SUDHL5 (cell line): Measurements from ENCODE around the genes TNPO2 and TRMT1.

DNA sequence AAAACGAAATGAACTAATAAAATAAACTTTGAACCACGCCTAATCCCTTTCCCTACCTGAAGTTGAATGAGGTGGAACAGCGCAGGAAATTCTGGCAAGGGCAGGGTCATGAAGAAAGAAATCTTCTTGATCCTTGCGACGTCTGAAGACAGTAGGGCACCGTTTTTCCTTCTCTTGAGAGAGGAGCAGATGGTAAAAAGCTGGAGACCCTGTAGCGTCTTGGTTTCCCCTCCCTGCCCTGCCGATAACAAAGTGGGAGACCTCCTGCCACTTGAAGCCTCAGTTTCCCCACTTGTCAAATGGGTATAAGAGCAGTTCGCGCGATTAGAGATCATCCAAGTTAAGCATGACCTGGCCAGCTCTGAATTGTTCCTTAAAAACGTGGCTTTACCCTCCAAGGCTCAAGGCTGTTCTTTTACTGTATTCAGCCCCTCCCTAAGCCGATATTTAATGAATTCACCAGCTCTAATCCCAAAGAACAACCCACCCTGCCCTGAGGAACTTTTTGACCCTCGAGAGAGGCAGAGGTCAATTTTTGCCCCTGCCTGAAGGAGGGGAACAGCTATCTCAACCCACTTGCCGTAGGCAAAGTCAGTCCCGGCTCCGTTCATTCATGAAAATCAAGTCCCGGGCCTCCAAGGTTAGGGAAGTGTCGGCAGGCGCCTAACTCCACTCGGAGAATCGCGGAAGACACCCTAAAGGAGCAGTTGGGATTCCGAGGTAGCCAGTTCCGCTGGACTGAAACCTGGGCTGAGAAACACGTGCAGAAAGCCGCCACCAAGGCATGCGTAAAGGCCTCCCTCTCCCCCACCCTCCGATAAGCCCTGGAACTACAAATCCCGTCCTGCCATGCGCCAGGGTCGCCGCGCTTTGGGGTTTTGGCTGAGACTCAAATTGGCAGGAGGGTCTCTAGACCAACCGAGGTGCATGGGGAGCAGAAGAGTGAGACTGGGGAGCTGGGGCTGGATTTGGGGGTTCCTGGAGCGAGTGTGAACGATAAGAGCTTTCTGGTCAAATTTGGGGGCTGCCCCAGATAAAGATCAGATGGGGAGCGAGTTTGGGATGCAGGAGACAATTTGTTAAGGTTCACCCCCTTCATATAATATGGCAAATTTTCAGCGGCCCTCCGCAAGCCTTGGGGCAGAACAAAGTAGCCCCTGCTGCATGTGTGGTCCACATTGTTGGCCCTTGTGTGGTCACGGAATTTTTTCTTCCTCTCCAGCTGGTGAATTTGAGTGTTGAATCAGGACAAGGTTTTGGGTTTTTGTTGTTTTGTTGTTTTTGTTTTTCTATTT is at the start of gene TNPO2:
TSS of gene TNPO2 (minus strand) at position 740 of the 1,295 bp plus-strand sequence.
- PRO-cap: bidirectional peak, plus-strand start at position 1,040 of the sequence, minus-strand start at position 770 of the sequence

- PRO-cap: no peak
These were observed 6.0 kb downstream of the BEST2 start for GRCh38 chr19:12757466-12758163.

- PRO-cap: bidirectional peak, plus-strand start at chr19:12777794, minus-strand start at chr19:12777707
These were observed 2.0 kb upstream of the HOOK2 start for GRCh38 chr19:12777206-12777905.

DNA sequence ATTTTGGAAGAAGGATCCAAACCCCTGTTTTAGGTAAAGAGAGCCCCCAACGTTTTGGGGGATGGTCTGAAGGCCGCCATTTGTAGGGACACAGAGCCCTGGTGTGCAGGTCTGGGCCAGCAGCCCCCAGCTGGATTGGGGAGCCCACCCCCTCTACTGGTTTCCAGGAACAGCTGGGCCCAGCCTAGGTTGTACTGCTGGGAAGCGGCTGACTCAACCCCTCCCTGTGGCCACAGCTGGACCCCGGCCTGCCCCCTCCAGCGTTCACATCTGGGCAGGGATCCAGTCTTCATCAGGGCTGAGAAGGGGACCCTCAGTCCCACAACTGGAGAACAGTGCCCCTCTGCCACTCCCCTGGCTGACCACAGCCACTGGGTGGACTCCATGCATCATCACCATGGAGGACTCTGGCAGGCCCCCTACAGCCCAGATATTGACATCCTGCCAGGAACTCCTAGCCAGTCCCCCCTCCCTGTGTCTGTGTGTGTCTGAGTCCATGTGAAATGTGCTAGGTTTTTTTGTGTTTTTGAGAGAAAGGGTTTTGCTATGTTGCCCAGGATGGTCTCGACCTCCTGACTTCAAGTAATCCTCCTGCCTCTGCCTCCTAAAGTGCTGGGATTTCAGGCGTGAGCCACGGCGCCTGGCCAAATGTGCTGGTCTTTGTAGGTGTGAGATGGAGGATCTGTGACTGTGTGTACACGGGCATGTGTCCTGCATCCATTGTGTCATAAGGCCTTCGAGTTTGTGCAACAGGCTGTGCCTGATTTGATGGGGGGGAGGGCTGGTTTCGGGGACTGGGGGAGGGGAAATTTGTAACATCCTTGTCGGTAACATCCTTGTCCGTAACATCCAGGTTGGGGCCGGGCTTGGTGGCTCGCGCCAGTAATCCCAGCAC is 3.9 kb upstream of the HOOK2 start:
- PRO-cap: no peak

DNA sequence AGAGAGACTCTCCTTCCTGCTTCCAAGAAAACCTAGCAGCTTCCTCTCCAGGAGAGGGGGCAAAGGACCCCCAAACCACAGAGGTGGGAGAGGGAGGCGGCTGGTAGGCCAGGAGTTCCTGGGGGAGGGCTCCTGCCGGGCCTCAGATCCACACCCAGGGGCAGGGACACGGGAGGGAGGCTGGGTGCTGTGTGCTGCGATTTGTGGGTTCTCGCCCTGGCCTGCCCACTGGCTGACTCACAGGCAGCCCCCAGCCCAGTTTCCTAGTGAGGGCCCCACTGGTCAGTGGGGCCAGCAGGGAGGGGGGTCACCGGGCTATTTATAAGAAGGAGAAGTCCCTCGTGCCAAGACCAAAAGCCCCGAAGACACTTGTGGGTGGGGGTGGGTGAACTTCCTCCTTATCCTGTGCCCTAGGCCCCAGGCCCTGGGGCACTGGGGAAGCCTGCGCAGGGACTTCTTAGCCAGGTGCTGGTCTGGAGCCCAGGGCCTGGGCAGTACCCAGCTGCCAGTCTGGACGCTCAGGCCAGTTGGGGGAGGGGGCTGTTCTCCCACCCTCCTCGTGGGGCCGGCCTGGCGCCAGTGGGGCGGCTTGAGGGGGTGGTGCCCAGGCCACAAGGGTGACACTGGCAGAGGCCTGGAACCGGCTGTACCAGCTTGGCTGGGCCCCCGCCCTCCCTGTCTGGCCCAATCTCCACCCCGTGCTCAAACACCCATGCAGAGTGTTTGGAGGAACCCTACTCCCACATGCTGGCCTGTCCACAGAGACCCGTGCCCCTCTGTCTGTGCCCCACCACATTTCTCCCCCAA is 5.0 kb upstream of the JUNB start:
- PRO-cap: unidirectional peak, plus-strand start at position 166 of the sequence

DNA sequence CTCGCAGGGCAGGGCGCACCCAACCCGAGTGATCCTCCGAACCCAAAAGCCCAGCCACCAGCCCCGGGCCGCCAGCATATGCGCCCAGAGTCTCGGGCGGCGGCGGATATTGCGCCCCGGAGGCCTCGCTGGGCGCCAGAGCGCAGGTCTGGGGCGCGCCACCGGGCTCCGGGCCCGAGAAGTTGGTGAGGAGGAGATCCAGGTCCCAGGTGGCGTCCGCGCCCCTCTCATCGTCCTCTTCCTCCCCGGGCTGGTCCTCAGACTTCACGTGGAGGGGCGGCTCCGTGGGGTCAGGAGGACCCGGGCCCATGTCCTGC is 1.2 kb downstream of the KLF1 start:
- PRO-cap: unidirectional peak, minus-strand start at position 50 of the sequence; unidirectional peak, minus-strand start at position 80 of the sequence

GRCh38 chr19:12912903-12913671 is 6.0 kb downstream of the SYCE2 start:
- PRO-cap: no peak

DNA sequence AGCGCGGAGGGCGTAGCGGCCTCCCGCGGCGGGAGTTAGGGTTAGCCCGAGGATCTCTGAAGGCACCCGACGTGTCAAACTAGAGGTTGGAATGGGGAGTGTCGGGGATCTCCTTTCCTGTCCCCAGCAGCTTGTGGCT is 384 bp downstream of the CALR start:
- PRO-cap: bidirectional peak, plus-strand start at position 69 of the sequence, minus-strand start at position 93 of the sequence

- PRO-cap: no peak
These were observed 3.9 kb downstream of the GADD45GIP1 start for GRCh38 chr19:12952848-12953897.

DNA sequence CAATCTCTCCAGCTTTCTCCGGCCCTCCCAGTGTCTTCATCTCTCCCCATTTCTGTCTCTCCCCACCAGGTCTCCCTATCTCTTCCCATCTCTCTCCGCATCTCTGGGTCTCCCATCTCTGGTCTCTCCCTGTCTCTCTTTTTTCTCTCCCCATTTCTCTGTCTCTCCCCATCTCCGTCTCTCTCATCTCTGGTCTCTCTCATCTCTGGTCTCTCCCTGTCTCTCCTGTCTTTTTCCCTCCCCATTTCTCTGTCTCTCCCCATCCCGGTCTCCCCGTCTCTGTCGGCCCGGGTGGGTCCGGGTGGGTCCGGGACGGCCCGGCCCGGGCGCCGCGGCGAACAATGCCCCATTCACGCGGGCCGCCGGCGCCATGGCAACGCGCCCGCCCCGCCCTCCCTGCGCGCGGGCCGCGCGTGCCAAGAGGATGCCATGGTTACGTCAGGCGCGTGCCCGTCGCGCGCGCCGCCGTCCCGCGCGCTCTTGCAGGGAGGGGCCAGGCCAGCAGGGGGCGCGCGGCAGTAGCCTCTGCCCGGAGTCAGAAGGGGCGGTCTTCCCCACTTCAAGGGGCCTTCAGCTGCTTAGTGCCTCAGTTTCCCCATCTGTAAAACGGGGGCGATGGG is 11.9 kb upstream of the NFIX start:
- PRO-cap: no peak

GRCh38 chr19:12985680-12986268 is 9.5 kb upstream of the NFIX start:
- PRO-cap: no peak

GRCh38 chr19:13001248-13002454 is 6.4 kb downstream of the NFIX start:
- PRO-cap: no peak

GRCh38 chr19:13051579-13052172 is 51.0 kb downstream of the LYL1 start:
- PRO-cap: no peak

DNA sequence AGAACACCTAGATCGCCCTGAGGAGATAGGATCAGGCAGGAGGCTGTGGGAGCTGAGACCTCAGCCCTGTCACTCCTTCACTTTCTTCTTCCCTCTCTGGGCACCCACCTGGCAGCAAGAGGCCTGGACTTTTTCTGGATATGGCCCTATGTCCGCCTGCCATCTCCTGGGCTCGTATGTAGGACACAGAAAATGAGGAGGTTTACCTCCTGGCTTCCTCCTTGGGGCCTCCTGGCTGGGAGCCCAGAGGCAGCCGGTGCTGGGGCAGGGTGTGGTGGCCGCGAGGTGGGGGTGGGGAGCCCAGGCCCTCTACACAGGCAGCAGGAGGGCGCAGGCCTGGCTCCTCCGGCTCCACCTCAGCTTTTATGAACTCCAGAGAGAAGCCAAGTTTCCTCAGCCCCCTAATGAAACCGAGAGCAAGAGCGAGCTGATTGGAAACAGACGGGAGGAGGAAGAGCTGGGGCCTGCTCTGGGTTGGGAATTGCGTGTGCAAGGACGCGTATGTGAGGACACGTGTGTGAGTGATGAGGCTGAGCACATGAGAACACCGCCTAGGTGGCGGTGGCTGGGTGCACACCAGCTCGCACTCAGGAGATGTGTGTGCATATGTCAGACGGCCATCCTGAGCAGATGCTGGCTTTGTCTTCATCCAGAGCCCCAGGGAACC is 23.1 kb downstream of the LYL1 start:
- PRO-cap: no peak

- PRO-cap: no peak
These were observed 20.7 kb downstream of the LYL1 start for GRCh38 chr19:13081978-13082269.

- PRO-cap: no peak
These were observed 5.8 kb downstream of the LYL1 start for GRCh38 chr19:13096773-13097334.

DNA sequence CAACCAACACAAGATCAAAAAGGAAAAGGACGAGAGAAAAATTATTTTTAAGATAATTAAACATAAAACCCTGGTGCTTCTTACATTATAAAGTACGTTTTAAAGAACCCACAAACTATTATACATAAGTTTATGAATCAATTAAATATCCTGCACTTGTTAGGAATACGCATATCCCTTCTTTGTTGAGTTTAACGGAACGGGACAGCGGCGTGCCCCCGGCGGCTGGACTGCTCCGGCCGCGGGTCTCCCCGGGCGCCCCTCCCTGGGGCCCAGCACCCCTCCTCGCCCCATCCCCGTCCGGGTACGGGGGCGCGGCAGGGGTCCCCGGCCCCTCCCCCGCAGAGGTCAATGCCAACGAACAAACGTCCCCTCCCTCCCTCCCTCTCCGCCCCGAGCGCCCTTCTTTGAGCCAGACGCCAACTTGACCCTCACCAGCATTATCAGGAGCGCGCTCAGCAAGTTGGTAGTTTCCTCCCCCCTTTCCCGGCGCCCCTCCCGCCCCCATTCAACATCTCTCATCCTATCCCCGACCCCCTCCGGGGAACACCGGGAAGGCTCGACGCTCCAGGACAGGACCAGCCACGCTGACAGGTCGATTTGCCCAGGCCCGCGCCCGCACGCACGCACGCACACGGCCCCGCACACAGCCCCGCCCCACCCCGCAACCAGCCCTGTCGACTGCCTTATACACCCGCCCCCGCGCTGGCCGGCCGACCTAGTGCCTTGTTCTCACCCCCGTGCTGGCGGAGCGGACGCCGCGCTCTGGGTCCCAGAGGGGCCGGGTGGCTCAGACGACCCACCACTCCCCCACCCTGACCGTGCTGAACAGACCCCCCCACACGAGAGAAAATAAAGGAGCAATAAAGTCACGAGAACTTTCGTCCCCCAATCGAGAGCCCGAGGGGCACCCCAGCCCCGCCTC is 5.1 kb downstream of the LYL1 start:
- PRO-cap: no peak

DNA sequence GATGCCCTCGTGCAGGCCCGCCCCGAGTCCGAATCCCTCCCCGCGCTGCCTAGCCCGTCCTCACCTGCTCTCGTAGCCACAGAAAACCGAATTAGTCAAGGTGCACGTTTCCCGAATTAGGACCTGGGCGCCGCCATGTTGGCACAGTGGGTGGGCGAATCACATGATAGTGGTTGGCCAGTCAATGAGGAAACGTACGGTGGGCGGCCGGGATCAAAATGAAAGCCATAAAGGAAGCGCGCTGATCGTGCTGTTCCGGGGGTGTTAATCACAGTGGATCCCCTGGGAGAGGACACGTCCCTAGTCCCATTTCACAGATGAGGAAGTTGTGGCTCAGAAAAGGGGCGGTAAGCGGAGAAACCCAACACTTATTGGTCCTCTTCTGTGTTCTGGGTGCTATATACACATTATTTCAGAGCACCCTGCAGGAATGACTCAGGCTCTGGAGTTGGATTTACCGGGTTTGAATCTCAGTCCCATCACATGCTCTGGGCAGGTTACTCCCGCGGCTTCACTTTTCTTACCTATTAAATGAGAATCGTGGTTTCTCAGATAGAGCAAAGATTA is at the start of gene TRMT1:
TSS of gene TRMT1 (minus strand) at position 152 of the 567 bp plus-strand sequence.
- PRO-cap: bidirectional peak, plus-strand start at position 336 of the sequence, minus-strand start at position 148 of the sequence

DNA sequence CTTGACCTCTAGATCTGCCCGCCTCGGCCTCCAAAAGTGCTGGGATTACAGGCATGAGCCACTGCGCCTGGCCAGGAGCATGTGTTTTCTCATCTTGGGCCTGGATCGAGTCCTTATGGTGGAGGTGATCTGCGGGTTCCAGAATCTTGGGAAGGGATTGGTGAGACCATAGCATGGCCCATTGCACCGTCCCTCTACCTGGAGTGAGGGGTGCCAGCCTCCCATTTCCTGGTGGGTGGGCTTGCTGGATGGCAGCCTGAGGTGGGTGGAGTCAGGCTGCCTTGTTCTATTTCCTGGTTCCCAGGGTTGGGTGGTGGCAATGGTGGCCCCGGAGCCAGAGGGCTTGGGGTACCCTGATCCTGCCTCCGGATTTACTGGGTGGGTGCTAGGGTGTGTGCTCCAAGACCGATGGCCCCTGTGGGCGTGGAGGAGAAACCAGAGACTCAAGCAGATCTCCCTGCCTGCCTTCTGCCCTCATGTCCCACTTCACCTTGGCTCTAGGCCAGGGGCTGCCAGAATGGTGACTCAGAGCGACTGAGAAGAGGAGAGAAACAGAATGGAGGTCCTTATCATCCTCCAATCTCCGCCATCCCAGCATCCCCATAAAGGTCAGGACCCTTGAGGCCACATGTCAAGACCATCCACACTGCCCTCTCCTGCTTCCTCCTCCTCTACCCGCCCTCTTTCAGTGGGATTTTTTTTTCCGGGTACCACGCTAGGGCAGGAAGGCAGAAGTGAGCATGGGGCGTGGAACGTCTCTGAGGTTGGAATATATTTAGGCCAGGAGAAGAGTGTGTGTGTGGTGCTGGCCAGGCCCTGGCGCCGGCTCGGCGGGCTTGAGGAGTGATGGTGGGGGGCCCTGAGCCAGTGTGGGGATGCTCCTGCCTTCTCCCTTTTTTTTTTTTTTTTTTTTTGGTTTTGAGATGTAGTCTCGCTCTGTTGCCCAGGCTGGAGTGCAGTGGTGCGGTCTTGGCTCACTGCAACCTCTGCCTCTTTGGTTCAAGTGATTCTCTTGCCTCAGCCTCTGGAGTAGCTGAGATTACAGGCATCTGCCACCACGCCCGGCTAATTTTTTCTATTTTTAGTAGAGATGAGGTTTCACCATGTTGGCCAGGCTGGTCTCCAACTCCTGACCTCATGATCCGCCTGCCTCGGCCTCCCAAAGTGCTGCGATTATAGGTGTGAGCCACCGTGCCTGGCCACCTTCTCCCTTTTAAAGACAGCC is 22.2 kb downstream of the IER2 start:
- PRO-cap: no peak

DNA sequence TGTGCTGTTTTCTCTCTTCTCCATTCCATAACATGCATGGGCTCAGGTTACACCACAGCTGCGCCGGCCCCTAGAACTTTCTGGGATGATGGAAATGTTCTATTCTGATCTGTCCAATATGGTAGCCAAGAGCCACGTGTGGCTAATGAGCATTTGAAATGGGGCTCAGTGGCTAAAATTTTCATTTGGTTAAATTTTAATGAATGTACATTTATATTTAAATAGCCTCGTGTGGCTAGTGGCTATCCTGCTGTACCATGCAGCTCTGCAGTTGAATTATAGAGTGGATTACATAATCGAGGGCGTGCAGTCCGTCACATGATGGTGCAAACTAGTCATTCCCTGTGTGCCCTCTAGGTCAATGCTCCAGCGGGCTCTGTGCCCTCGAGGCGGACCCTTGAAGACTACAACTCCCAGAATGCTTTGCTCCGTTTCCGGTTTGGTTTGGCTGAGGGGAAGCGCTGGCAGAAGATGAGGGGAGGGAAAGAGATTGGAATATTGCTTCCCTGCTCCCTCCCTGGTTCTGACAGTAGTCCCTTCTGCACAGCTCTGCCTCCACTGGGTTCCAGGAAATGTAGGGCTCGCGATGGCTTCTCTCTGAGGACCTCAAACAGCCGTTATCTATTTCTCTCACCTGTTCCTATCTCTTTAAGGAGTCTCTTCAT is 109.8 kb downstream of the CACNA1A start:
- PRO-cap: no peak